Retinal pigment epithelial cell (primary cell): ENCODE data around the gene SPC25.

GRCh38 chr2:164754132-164755212 lies 87.2 kb downstream of the COBLL1 start:
- RRBS, result no CpG with 5 or more reads among the region's 11 CpGs

- RRBS, result no CpG with 5 or more reads among the region's 7 CpGs
These were observed 1.8 kb downstream of the COBLL1 start for GRCh38 chr2:164839736-164840218.

DNA sequence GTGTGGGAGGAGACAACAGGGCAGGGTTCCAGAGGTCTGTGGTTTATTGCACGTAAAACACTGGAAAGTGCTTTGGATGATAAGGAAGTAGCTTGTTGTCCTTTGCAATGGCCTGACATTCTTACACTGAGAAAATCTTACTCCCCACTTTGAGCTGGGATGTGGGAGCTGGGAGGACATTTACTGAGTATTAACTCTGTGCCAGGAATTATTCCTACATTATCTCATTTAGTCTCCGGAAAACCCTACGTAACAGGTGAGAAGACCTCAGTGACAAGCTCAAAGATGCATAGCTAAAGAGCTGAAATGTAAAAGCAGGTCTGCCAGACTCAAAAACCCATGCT lies 9.1 kb upstream of the GALNT3 start:
- RRBS, result no CpG with 5 or more reads among the region's 3 CpGs

DNA sequence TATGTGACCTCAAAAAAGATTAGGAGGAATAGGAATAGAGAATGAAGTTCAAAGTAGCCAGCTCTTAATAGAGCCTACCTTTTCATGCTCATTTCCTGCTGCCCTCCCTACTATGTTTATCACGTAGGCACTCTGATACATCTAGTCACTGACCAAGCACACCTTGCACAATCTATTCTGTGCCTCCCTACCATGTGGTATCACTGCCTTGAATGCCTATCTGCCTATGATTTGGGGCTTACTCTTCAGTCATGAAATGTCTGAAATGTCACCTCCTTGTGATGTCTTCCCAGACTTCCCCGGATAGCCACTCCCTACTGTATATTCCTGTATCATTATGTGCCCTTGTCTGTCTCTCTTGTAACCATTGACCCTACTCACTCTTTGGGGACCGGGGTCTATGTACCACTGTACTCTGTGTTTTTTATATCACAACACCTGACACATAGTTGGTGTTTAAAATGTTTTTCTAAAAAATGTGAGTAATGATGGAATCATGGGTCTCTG lies 102.6 kb upstream of the SCN1A start:
- RRBS, result 95% methylated on average over 2 of the region's 3 CpGs

DNA sequence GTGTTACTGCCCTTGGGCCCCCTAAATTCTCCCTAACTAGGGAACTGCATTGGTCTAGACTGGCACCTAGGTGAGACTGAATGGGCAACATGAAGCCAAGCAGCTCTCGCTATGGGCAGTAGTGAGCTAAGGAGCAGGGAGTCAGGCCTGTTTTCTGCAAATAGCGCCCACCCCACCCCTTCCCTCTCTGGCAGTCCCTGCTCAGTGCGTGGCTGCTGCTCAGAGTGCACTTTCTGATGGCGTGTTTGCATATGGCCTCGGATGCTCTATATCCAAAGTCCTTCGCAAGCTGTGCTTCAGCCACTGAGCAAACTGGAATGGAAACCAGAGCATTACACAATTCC lies 420.0 kb downstream of the STK39 start:
- RRBS, result no CpG with 5 or more reads among the region's 6 CpGs

DNA sequence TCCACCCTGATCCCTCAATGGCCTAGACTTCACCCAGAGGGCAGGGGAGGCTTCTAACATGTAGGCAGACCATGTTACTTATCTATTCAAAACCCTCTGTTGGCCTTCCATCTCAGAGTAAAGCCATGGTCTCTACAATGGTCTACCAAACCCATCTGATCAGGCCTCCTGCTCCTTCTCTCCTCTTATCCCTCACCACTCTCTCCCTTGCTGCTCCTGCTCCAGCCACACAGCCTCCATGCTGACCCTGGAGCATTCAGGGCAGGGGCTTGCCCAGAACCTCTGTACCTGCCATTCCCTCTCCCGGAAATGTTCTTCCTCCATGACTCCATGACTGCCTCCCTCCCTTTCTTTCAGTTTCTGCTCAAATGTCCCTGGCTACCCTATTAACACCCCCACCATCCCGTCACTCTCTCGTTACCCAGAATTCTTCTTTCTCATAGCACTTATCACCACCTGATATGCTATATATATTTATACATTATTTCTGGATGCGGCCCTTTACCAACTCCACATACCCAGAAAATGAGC lies 277.6 kb downstream of the STK39 start:
- RRBS, result no CpG with 5 or more reads among the region's 4 CpGs

GRCh38 chr2:168093630-168094129 lies 153.7 kb downstream of the STK39 start:
- RRBS, result no CpG with 5 or more reads among the region's 2 CpGs

- RRBS, result no CpG with 5 or more reads among the region's 6 CpGs
These were observed 26.5 kb downstream of the STK39 start for GRCh38 chr2:168220786-168221377.

DNA sequence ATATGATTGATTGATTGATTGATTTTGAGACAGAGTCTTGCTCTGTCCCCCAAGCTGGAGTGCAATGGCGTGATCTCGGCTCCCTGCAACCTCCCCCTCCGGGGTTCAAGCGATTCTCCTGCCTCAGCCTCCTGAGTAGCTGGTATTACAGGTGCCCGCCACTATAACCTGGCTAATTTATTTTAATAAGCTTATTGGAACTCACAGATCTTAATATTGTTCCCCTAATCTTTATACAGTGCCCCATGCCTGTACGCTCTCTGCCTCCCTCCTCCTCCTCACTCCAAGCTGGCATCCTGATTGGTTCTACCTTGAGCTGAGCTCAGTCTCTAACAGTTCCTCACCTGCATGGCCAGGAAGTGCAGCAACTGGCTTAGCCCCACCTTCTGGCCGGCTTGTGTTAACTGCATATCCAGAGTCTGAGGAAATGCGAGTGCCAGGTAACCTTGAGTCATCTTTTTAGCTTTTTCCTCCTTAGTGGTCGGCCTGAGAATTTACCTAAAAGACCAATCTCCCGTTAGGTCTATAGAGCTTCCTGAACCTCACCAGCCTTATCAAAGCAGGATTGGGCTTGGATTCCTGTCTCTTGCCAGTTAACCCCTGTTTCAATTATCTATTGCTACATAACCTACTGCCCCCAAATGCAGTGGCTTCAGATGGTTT lies 89.4 kb upstream of the STK39 start:
- RRBS, result no CpG with 5 or more reads among the region's 10 CpGs

- RRBS, result no CpG with 5 or more reads among the region's 3 CpGs
These were observed 29.8 kb upstream of the NOSTRIN start for GRCh38 chr2:168772314-168773281.

DNA sequence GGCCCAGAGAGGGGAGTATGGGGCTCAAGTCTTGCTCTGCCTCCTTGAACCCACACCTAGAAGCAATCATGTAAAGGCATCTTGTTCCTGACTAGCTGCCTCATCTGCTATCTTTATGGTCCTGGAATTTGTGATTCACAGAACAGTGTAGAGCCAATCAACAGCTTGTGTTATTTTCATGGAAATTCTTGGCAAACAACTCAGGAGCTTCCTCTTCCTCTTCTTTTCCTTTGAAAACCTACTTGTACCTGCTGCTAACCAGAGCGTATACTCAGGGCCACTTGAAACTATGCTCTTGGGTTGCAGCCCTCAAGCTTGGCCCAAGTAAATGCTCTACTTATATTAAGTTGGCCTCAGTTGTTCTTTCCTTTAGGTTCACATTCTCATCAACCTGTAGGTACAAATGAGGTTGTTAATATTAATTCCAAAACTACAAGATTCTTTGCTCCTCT lies 3.5 kb upstream of the NOSTRIN start:
- RRBS, result no CpG with 5 or more reads among the region's 1 CpG

DNA sequence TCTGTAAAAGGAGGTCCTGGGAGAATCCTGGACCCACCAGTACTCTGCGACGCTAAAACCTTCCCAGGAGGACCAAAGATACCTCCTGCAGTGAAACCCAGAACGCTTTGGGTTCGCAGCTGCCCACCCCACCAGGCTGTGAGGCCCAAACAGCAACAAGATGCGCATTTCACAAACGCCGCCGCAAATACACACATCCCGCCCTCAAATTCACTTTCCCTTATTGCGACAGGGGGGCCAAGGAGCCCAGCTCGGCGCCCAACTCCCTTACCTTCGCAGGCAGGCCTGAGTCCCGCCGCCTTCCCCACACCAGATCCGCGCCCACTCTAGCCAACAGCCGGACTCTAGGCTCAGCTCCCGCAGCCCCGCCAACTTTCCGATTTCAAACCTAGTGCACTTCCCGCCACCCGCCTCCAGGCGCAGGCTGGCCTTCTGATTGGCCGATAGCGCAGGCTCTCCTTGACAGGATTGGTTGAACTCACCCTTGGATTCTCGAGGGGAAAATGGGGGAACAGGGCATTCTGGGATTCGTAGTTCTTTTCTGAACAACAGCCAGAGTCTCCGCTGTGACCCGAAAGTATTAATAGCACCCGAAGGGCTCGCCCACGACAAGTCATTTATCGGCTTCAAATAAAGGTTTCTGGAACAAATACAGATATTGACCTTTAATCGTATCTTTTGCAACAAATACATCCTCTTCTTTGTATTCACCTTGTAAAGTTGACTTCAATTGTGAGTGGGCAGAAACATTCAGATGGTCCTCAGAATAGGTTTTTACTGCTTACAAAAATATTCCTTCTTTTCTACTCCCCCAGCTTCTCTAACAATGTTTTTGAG lies at the start of gene SPC25:
SPC25 (minus strand) TSS at position 384 of the 837 bp plus-strand sequence.
- RRBS, result no CpG with 5 or more reads among the region's 35 CpGs

DNA sequence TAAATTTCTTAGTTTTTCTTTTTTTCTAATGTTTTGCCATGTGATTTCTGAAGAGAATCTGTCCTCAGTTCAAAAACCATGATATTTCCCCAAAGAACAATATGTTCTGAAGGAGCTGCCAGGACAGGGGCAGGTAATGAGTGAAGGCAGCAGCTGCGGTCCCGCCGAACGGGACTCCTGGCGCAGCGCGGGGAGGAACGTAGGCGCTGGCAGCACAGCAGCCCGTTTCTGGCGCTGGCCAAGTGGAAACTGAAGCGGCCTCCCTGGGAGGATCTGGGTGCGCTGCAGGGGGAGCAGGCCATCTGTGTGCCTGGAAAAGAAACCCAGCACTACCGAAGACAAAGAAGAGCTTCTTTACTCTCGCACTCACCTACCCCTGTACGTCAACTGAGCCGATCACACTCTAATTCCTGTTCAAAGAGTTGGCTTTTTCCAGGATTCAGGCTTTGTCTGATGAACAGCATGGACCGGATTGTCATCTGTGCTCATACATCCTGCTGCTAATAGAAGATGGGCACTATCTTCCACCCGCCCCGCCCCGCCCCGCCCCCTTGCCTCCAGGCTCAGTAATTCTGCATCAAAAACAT lies 11.8 kb downstream of the G6PC2 start:
- RRBS, result no CpG with 5 or more reads among the region's 22 CpGs

- RRBS, result no CpG with 5 or more reads among the region's 11 CpGs
These were observed 27.9 kb downstream of the KLHL23 start for GRCh38 chr2:169761360-169762069.

- RRBS, result no CpG with 5 or more reads among the region's 18 CpGs
These were observed 476 bp downstream of the METTL5 start for GRCh38 chr2:169824112-169824745.

- RRBS, result no CpG with 5 or more reads among the region's 2 CpGs
These were observed 155.4 kb downstream of the UBR3 start for GRCh38 chr2:169982573-169983149.

GRCh38 chr2:170141426-170142494 lies 36.2 kb upstream of the MYO3B start:
- RRBS, result no CpG with 5 or more reads among the region's 23 CpGs